AG10803 (cell line): Measurements from ENCODE around the genes TDRD5, TOR1AIP1 and GLUL.

GRCh38 chr1:179591504-179592432 lies at the start of gene TDRD5:
Gene TDRD5, plus strand, starts transcription at chr1:179591832.
- RRBS, result 3% methylated on average over 12 of the region's 74 CpGs

- RRBS, result no CpG with 5 or more reads among the region's 17 CpGs
Observed at GRCh38 chr1:179818658-179819360, 58.8 kb downstream of the TOR1AIP2 start.

- RRBS, result no CpG with 5 or more reads among the region's 10 CpGs
Observed at GRCh38 chr1:179825111-179825690, 52.4 kb downstream of the TOR1AIP2 start.

DNA sequence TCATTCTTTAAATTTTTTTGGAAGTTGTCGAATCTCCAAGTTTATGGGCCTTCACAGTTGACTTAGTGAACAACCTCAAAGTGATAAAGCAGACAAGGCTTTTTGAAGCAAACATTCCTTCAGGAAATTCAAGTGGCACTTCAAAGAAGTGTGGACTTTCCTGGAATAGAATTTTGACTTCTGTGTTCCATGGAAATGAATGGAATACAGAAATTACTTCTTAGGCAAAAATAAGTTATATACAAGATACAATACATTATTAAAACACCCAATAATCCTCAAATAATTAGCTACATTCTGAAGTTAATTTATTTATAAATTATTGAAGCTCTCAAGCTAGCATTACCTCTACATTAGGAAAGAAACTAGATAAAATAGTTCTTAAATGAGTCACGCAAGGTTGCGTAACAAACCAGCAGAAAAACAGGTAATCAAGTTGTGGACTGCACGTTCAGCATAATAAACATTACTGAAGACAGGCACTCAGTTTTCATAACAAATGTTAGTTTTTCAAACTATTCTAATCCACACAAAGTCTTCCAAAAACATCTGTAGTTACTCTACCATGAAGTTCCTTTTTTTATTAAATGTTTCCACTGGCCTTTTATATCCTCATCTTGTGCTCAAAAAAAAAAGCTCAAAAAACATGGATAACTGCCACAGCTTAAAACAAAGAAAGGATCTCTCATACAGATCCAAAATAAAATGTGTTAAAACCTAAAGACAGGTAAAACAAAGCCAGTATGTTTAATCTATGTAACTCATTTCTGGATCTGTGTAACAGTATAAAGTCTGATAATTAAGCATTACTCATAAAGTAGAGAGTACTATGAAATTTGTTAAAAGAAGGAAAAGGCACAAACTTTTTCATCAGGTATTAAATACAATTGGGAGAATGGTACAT lies 1.3 kb downstream of the TOR1AIP2 start:
- RRBS, result no CpG with 5 or more reads among the region's 4 CpGs

DNA sequence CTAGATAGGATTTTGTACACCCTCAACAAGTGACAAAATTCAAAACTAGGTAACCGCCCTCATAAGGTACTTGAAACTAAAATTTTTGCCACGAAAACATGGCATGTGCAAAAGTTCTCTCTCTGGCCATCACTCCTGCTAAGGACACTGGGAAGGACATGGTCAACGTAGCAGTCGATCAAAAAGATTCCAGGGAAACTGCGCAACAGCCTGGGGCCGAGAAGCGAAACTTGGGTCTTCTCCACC lies 369 bp upstream of the TOR1AIP1 start:
- RRBS, result no CpG with 5 or more reads among the region's 7 CpGs

DNA sequence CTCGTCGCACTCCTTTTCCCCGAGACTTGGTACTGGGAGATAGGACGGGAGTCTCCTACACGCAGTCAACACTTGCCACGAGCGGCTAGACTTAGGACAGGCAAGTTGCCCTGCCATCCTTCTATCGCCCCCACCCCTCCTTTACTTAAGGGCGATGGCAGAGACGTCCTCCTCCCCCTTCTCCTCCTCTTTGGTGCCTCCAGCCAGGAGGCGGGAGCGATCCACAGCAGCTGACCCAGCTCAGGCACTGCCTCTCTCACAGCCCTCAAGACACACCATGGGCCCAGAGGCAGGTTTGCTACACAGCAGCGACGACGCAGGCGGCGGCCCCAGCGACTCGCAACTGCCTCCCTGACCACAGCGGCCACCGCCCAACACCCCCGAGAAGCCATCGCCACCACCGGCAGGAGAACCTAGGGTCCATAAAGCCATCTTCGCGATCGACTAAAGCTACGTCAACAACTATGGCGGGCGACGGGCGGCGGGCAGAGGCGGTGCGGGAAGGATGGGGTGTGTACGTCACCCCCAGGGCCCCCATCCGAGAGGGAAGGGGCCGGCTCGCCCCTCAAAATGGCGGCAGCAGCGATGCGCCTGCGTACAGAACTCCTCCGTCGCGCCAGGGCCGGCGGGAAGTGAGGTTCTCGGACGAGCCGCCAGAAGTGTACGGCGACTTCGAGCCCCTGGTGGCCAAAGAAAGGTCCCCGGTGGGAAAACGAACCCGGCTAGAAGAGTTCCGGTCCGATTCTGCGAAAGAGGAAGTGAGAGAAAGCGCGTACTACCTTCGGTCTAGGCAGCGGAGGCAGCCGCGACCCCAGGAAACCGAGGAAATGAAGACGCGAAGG lies at the start of gene TOR1AIP1:
Gene TOR1AIP1, plus strand, starts transcription at position 247 of the 842 bp plus-strand sequence.
- RRBS, result 1% methylated on average over 16 of the region's 69 CpGs

GRCh38 chr1:179882881-179883072 lies 692 bp downstream of the TOR1AIP1 start:
- RRBS, result no CpG with 5 or more reads among the region's 17 CpGs

GRCh38 chr1:180002896-180003654 lies 48.5 kb downstream of the CEP350 start:
- RRBS, result no CpG with 5 or more reads among the region's 3 CpGs

- RRBS, result no CpG with 5 or more reads among the region's 4 CpGs
Observed at GRCh38 chr1:180042790-180043542, 88.4 kb downstream of the CEP350 start.

DNA sequence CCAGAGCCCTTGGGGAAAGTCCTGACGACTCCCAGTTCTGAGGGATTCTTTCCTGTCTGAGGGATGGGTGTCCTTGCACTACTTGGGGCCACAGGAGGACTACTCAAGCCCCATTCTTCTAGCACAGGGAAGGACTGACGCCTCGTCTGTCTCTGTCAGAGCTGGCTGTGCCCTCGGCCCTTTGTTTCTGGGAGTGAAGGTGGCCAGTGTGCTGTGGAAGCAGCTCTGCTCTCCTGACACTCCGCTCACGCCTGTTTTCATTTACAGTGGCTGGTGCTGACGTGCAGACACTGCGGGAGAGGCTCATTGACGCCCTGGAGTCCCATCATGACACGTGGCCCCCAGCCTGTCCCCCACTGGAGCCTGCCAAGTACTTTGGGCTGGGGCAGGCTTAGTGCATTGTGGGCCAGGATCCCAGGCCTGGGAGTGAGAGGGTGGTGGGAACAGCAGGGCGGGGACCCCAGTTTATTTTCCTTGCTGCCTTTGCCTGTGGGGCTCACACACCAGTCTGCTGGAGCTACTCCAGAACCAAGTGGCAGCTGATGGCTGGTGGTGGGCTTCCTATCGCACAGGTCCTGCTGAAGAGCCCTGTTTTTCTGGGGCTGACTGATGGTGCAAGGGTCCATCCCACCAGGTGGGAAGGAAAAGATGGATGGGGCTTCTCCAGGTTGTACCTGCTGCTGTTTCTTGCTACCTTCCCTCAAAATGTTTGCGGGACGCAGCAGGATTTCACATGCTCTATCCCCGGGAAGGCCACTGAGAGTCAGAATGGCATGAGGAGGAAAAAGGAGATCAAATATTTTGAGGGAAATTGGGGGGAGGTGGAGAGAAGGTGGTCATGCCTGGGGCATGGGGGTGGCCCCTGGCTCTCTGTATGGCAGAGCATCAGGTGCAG lies 21.2 kb downstream of the QSOX1 start:
- RRBS, result no CpG with 5 or more reads among the region's 15 CpGs

GRCh38 chr1:180562483-180563460 lies 60.4 kb upstream of the ACBD6 start:
- RRBS, result no CpG with 5 or more reads among the region's 10 CpGs

DNA sequence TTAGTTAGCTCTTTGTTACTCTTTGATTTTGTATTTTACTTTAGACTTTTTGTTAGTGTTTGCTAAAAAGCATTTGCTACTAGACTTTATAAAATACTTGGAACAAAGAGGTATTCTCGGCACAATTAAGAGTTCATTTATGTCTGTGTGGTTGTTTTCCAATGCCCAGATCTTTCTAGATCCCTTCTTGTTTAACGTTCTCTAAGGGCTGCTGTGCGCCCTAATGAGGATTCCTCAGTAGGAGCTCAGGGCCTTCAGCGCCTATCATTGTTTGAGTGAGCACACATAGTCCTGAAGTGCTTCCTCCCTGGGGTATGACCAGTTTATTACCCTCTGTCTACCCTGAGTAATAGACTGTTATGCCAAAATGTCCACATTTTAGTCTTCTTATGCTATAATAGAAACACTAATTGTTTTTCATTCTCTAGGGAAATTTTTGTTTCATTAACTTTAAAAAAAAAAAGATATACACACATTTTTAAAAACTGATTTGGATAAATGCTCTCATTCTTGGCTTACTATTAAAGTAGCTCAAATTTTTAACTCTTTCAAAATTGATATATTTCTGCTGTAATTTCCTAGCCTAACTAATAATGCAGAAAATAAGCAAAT lies 69.8 kb upstream of the KIAA1614 start:
- RRBS, result no CpG with 5 or more reads among the region's 4 CpGs

GRCh38 chr1:180981483-180981950 lies 41.2 kb downstream of the STX6 start:
- RRBS, result no CpG with 5 or more reads among the region's 7 CpGs

DNA sequence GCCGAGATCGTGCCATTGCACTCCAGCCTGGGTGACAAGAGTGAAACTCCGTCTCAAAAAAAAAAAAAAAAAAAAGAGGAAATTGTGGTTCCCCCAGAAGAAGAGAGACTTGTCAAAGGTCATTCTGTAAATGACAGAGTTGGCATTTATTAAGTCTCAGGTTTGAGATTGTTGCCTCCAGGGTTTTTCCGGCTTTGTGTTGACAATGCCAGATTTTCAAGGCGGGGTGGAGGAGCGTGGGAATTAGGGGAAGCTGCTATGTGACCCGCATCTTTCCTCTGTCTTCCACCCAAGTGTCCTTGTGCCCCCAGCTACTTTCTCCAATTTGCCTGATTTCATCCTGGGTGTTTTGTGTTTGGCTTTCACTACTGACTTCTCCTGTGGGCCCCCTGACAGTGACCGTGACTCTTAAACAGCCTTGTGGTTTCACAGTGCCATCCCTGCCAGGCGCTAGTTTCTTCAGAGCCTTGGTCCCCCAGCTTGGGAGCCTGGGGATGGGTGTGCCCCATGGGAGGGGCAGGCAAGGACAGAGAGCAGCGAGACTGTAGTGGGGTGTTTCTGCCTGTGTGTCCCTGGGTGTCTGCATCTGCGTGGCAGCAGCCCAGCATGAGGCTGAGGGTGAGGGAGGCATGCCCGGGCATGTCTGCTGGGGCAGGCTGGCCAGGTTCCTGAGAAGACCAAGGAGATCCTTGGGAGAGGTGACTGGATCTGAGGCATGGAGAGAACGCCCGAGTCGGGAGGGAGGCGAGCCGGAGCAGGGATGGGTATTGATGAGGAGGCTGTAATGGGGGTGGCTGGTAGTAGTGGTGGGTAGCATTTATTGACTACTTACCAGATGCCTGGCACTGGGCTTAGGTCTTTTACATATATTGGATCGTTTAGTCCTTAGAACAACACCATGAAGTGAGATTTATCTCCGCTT lies 46.3 kb downstream of the IER5 start:
- RRBS, result 0% methylated on average over 1 of the region's 19 CpGs

GRCh38 chr1:181142192-181142797 lies 53.8 kb downstream of the IER5 start:
- RRBS, result no CpG with 5 or more reads among the region's 24 CpGs

DNA sequence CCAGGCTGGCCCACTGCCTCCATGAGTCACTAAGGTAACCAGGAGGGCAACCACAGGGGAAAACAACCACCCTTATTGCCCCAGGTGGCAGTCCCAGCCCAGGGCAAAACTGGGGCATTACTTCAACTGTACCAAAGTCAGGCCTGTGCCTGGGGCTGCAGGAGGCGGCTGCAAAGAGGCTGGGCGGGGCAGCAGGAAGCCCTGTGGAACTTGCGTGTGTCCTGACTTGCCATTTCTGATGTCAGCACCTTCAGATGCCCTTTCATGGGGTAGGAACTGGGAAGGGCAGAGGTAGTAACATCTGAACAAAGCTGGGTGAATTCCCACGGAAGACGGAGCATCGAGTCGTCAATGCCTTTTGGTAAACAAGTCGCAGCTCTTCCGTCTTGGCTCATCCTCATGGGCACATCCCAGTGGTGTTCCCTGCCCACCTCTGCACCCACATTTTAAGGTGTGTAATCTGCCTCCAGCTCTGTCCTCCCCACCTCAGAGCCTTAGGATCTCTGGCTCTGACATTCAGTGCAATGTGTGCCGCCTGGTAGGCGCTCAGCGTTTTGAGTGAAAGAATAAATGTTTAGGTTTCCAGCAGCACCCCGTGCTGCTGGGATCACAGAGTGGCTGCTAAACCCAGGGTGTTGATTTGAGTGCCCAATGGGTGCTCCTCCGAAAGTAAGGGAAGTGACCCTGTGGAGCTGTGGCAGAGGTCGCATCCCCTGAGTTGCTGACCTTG lies 26.7 kb upstream of the ZNF648 start:
- RRBS, result no CpG with 5 or more reads among the region's 15 CpGs

DNA sequence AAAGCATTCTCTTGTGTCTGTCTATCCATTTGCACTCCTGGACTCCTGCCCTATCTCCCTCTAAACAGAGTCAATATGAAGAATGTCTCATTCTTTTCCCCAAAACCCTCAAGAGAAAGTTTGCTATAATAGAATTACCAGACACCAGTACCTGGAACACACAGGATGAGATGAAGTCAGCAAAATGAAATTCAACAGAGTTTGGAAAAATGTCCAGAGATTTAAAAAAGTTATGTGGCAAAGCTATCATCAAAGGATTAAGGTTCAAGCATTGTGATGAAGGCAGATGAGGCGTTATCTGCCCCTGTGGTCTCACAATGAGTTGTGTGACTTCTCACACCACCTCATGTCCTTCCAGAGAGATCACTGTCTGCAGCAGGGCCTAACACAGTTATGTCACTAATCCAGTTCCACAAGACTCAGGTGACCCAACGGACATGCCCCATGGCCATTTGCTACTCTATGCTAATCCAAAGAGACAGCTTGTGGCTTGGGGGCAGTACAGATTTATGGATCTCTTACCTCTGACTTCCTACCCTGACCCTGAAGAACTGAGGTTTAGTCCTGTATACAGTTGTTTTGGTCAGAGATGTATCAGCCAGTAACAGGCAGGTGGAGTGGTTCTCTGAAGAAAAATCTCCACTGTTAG lies 147.3 kb downstream of the GLUL start:
- RRBS, result no CpG with 5 or more reads among the region's 2 CpGs

DNA sequence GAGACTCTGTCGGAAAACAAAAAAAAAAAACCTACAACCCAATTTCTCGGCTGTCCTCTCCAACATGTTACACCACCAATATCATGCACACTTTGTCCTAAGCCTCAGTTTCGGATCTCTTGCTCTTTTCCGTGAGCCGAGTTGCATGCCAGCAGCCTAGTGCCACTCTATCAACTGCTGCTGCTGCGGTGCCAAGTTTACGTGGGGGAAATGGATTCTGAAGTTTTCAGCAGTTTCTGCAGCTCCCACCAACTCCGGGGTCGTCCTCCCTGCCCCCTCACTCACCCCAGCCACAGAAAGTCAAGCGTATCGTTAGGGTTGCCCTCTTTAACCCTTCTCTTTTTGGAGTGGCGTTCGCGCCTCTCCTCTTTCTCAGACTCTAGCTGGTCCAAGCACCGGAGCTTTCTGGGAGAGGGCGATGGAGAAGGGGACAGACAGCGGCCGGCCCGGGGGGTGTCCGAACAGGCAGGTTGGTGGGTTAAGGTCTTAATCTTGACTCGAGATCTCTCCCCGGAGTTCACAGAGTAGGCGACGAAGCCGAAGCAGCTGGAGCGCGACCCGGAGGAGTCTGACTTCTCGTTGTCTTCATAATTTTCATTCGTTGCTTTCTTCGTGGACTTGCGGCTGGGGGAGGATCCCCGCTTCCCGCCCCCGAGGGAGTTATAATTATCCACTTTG lies 1.2 kb downstream of the GLUL start:
- RRBS, result 2% methylated on average over 12 of the region's 35 CpGs

DNA sequence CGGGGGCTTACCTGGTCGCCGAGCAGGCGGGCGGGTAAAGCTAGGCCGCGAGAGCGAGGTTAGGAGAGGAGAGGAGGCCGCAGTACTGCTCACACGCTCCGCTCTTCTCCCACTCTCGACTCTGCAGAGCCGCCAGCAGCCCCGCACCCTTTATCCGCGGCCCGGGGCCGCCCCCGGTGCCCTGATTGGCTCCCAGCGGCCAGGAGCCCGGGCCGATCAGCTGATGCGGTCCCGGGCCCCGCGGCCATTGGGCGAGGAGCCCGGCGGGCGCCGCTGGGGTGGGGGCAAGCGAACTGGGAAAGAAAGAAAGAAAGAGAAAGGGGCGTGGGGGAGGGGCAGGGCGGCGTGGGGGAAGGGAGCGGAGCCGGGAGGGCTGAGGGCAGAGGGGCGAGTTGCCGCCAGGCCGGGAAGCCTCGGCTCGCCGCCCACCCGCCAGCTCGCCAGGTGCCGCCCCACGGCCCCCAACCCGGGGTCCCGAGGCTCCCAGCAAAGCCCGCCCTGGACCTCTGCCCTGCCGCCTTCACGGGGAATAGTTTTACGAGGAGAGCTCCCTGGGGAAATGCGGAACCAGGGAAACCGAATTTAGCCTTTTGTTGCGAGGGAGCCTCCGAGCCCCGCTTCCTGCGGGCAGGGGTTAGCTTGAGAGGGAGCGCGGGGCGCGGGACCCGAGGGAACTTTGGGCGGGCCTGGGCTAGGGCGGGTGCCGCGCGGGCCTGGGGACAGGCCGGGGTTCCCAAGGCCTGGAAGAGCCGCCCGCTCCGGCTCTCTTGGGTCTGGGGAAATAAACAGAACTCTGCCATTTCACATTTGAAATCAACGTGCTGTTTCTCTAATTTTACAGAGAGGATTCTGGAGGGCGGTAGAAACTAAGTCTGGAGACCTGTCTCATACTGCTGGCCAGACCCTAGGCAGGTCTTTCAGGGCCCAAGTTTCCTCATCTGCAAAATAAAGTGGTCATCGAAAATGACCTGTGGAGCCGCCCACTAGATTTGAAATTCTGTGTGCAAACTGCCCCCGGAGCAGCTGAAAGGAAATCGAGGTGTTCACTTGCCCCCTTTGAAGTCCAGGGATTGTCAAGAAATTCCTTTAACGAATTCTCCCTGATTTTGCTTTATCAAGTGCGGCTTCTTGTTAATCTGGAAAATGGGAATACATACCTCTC lies at the start of gene GLUL:
Gene GLUL, minus strand, starts transcription at position 123 of the 1,162 bp plus-strand sequence.
- RRBS, result 2% methylated on average over 17 of the region's 81 CpGs

- RRBS, result no CpG with 5 or more reads among the region's 5 CpGs
Observed at GRCh38 chr1:182396633-182397185, 3.8 kb downstream of the TEDDM1 start.